ENCODE data around the gene JCAD.

GRCh38 chr10:28535440-28535867, 2.5 kb downstream of the WAC start:
- PRO-cap, 2 experiments, result no peak in any of the 2 experiments

DNA sequence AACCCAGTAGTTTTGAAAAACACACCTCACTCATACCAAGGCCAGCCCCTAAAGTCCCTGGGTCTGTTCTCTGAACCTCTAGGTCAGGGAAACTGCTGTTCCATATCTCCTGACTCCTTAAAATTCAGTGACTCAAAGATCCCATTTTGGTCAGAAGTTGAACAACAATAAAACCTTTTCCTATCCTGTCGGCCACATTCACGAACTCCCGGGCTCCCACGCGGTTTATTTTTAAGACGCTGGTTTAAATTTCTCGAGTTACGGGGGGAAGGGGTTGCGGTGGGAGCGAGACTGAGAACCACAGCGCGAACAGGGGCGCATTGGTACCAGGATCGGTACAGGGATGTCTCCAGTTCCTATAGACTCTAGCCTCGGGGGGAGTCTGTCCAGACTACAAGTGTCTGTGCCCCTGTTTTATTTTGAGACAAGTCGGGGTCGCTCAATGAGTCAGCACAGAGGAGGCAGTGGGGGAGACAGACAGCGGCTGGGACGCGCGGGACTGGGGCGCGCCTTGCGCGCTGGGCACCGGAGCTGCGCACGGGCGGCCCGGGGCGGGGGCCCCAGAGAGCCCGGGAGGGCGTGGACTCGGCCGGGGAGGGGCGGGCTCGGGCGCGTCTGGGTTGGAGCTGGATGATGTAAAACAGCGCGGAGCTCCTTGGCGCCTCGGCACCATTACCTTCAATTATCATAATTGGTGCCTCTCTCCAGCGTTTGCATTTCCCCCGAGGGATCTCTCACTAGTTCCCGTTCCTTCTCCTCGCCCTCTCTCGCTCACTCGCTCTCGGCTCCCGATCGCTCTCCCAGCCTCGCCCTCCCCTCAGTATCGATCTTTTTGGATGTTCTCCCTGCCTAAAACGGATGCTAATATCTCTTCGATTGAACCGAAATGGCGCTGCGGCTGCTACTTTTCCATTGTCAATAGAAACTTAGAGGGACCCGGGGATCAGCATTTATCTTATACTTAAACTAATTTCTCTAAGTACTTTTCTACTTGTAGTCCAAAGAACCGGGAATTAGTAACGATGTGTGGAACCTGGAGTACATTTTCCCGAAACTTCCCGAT, 8.7 kb upstream of the BAMBI start:
- PRO-cap, 2 experiments, result no peak in any of the 2 experiments

GRCh38 chr10:28984242-28984846, 304.5 kb upstream of the LYZL1 start:
- PRO-cap, 2 experiments, result no peak in any of the 2 experiments

DNA sequence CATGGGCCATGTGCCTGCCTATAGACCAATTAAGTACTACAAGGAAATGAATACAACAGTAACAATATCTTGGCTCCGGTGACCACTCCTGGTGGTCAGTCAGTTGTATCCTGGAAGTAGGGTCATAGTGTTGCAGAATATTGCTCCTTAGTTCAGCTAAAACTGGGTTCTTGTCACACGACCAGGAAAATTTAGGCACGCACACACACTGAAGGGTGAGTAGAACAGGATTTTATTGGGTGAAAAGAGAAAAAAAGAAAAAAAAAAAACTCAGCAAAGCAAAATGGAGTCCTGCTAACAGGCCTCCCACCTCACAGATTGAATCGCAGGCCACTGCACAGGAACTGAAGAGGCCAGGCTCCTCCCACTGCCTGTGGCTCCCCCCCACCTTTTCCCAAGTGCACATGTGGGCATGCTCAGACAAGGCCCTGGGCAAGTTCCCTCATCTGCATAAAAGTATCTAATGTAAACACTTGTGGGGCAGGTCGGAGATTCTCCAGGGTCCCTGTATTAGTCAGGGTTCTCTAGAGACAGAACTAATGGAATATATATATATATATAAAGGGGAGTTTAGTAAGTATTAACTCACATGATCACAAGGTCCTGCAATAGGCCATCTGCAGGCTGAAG, 155.2 kb downstream of the LYZL1 start:
- PRO-cap, 2 experiments, result no peak in any of the 2 experiments

DNA sequence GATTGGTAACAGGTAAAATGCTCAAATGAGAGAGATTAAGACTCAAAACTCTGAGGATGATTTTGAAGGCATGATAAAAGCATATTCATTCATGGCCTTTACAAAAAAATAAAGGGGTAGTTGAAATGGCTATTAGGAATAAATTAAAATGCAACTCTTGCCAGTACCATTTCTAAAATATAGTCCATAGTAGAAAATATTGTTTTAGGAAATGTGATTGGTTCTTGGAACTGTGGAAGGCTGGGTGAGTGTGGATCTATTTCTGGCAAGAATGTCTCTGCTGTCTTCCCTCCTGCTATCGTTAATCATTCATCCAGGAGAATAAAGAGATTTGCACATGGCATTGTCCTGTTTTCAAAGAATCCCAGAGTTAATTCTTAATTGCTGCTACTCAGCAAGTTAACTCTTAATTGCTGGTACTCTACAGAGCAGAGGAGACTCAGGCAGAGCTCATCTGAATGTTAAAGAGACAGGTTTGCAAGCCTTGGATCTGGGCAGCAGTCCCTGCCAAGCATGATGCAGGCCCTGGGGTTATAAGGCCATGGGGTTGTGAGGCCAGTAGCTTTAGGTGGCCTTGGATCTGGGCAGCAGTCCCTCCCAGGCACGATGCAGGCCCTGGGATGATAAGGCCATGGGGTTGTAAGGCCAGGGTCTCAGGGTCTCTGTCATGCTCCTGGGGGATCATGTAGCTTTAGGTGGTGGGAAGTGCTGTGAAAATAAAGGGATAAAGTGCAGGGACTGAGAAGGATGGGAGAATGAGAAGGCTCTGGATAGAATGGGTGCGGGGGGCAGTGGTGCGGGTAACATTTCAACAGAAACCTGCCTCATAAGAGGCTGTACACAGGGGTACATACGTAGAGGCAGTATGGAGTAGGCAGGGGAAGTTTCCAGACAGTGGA, 162.4 kb downstream of the SVIL start:
- PRO-cap, 2 experiments, result no peak in any of the 2 experiments

- PRO-cap, 2 experiments, result no peak in any of the 2 experiments
Observed at GRCh38 chr10:29484478-29484878, 150.3 kb downstream of the SVIL start.

DNA sequence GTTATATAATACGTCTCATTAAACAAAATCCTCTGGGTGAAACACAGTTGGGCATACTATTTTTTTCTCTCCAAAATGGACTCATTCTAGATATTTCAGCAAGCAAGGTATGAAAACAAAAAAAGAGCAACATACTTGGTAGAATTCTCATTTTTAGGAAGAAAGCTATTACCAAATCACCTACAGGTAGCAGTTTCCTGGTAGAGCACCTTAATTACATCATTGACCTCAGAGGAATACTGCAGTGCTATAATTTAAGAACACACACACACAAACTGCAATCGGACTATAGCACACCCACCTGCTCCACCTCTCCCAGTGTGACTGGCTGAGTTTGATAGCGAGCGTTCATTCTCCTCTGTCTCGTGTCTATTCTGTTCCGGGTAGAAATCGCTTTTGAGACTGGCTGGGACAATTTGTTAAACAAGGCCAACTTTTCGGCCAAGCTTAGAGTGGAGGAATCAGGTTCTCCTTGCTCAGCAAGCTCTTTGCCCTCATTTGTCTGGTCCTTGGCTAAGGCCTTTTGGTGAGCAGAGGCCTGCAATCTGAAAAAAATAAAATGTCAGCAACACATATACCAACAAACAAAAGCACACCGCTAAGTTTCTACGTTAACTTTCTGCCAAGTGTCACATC, 110.5 kb downstream of the SVIL start:
- PRO-cap, 2 experiments, result no peak in any of the 2 experiments

DNA sequence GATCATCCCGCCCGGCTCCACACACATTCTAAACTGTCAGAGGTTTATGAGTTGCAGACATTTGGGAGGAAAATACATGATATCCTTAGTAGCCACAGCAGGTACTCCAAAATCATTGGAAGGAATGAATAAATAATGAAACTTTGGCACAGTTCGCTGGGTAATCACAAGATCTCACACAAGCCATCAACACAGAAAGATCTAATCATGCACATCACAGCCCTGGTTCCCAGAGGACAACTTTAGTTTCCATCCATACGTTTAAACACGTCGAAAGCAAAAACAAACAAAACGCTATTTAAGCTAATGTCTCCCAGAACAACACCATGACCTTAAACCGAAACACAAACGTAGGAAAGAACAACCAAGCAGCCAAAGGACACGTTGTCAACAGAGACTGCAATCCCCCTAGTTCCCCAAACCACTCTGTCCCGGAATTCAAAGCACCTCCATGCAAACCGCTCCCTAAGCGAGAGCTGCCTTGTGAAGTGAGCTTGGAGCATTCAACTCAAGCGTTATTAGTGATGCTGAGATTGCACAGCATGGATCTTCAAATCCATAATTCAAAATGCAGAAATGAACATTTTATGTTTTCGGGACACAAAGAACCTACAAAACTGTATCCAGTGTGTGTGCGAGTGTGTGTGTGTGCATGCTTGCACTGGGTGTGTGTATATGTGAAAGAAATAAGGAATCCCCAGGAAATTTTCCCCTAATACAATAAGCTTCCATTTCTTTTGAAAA, 12.2 kb downstream of the SVIL start:
- PRO-cap, 2 experiments, result no peak in any of the 2 experiments

DNA sequence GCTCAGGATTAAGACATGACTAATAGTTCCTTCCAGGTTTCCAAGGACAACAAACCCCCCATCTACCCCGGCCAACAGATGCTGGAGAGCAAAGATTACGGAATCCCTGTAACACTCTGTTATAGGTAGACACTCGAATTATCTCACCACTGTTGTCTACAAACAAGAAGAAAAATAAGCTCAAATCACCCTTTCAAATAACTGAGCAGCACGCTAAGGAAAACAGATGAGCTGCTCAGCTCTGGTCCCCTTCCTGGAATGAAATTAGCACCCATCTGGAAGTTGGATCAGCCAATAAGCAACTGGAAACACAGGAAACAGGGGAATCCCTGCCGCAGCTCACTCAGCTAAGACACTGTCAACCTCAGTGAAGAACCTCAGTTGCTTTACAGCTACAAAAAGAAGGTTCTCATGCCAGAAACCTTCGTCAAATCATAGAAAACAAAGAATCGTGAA, 56.9 kb upstream of the SVIL start:
- PRO-cap, 2 experiments, result no peak in any of the 2 experiments

GRCh38 chr10:29728579-29729143, 93.9 kb upstream of the SVIL start:
- PRO-cap, 2 experiments, result no peak in any of the 2 experiments

DNA sequence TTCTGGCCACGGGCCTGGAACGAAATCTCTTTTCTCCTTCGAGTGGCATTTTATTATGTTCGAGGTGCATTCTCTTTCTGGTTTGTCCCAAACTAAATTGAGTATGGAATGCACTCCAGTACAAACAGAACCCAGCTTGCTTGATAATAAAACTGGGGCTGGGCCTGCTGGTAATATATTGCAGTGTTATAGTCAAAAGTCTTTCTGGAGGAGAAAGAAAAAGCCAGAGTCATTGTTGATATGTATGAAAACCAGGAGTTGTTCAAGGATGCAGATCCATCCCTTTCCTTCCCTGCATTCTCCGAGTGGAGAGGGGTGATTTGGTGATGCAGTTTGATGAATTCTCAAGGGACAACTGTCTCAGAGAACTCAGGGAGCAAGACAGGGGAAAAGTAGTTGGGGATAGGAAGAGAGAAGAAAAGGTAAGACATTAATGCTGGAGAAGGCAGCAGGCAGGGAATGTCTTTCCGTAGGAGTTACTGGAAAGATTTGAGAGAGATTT, 160.6 kb upstream of the SVIL start:
- PRO-cap, 2 experiments, result no peak in any of the 2 experiments

- PRO-cap, 2 experiments, result peak in 2 of 2 experiments; most common plus-strand start chr10:30059678 (in 1); most common minus-strand start chr10:30059561 (in 2)
Observed at GRCh38 chr10:30059370-30059836, at the start of gene JCAD. TSS of gene JCAD (minus strand) at chr10:30059586.

DNA sequence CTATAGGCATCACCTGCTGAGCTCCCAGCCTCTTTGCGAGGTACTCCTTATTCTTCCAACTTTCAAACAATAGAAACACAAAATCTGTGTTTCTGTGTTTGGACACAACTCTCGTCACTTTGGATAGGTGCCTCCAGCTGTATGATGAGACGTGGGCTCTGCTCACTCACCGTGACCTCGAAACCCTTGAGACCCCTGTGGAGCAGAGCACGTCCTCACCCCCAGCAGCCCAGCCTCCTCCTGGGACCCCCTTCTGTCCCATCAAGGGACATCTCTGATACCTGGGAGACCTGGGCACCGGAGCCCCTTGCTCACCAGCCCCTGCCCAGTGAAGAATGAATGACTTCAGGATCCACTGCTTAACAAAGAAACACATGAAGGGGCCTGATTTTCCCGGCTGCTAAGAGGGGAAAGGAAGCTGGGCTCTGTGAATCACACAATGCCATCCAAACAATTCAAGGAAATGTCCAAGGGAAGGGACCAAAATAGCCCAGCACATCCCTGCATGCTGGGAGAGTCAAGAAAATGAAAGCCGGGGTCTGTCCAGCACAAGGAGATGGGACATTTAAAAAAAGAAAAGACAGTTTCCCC, 128.6 kb upstream of the JCAD start:
- PRO-cap, 2 experiments, result no peak in any of the 2 experiments

- PRO-cap, 2 experiments, result no peak in any of the 2 experiments
Observed at GRCh38 chr10:30445287-30445640, 11.3 kb downstream of the MAP3K8 start.

DNA sequence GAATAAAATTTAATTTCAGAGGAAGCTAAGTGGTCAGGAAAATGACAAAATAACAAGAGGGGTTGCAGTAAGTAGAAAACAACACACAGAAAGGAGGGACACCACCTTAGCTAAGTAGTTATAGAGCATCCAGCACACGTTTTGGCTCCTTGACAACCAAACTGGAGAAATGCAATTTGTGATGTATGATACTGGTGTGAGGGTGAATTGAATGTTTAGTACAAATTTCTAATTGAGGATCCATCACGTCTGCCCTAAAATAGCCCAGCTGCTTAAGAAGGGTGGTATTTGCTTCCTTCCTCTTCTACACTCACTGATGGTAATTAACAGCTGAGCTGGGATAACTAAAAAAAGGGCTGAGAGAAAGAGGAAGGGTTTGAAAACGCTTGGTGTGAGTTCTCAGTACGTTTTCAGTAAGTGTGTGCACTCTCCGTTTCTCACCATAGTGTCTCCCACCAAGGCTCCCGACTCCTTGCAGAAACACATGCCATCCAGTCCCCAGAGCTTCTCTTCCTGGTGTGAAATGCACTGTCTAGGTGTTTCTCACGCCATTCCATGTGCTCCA, 54.3 kb downstream of the MAP3K8 start:
- PRO-cap, 2 experiments, result no peak in any of the 2 experiments

DNA sequence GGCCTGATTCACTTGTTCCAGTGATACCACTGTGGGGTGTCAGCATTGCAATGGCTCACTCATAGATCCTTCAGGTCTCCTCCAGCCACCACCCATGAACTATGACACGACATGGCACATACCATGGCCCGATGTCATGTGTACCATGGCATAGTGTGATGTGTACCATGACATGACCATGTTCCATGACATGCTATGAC, 22.5 kb upstream of the LYZL2 start:
- PRO-cap, 2 experiments, result no peak in any of the 2 experiments

DNA sequence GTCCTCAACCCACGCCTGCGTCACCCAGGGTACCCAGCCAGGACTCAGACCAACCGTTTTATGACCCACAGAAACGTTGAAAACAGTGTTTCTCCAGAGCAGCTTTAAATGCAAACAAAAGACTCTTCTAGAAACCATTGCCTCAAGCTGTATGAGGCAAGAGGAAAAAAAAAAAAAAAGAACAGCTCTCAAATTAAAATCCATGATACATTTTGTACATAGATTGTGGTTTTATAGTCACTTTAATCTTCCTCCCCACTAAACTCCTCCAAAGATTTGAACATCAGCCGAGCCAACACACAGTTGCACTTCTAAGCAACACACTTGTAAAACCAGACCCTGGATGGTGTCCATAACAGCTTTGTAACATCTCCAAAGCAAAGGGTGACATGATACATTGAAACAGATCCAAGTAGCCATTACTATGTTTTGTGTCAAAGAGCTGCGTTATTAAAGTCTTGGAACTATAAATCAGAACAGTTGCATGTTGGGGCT, 175.1 kb upstream of the LYZL2 start:
- PRO-cap, 2 experiments, result no peak in any of the 2 experiments

- PRO-cap, 2 experiments, result no peak in any of the 2 experiments
Observed at GRCh38 chr10:30811834-30813121, 182.7 kb upstream of the LYZL2 start.

DNA sequence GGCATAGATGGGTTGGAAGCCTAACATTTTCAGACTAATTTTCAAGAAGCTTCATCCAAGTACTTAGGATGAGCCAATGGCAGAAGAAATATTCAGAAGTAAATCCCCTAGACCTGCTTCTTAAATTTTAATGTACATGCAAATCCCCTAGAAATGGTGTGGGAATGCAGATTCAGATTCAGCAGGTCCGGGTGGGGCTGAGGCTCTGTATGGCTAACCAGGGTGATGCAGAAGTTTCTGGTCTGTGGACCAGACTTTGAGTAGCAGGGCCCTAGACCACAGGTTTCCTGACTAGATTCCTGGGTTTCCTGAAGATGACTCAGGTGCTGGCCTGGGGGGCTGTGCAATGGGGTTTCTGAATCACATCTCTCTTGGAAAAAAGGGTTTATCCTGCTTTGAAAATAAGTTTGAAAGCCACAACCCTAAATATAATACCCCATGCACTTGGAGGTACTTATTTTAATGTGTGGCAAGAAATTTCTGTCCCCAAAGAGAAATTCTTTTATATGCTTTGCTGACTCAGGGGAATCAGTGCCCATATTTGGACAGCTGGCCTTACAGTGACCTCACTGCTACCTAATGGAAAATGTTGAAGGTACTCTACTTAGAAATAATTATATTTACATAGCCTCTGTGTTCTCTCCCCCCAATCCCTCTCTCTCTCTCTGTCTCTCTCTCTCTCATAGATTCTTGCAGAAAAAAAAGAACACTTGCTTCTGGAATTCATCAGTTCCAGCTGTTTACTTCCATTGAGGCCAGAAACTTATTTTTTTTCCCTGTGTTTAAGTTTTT, 184.3 kb upstream of the LYZL2 start:
- PRO-cap, 2 experiments, result no peak in any of the 2 experiments

GRCh38 chr10:30848425-30848986, 183.2 kb downstream of the ZNF438 start:
- PRO-cap, 2 experiments, result no peak in any of the 2 experiments